Epithelial cell of proximal tubule (primary cell): ENCODE results near the gene IPO8.

DNA sequence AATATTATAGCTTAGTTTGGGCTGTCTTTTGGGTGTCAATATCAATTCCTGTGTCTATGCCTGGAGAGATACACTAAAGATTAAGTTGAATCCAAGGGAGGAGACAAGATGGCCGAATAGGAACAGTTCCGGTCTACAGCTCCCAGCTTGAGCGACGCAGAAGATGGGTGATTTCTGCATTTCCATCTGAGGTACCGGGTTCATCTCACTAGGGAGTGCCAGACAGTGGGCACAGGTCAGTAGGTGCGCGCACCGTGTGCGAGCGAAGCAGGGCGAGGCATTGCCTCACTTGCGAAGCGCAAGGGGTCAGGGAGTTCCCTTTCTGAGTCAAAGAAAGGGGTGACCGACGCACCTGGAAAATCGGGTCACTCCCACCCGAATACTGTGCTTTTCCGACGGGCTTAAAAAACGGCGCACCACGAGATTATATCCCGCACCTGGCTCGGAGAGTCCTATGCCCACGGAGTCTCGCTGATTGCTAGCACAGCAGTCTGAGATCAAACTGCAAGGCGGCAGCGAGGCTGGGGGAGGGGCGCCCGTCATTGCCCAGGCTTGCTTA is 388.9 kb upstream of the FAR2 start:
- RAMPAGE, long total RNA, result no peak
- RRBS, result no CpG with 5 or more reads among the region's 30 CpGs

- RAMPAGE, long total RNA, result no peak
- RRBS, result no CpG with 5 or more reads among the region's 5 CpGs
Measured at GRCh38 chr12:29103284-29103857, 45.7 kb upstream of the FAR2 start.

GRCh38 chr12:29159465-29159865 is 10.4 kb downstream of the FAR2 start:
- RAMPAGE, long total RNA, result no peak
- RRBS, result no CpG with 5 or more reads among the region's 5 CpGs

DNA sequence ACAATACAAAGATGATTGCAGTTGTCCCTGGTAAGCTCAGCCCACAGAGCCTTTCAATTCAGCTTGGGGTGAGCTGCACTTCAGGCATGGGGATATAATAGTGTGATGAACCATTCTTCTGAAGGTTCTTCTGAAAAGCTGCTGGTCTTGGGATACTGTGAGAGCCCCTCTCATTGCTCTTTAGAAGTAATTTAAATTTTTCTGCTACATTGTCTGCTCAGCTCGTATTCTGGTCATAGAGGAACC is 74.5 kb downstream of the FAR2 start:
- RAMPAGE, long total RNA, result no peak
- RRBS, result no CpG with 5 or more reads among the region's 1 CpG

DNA sequence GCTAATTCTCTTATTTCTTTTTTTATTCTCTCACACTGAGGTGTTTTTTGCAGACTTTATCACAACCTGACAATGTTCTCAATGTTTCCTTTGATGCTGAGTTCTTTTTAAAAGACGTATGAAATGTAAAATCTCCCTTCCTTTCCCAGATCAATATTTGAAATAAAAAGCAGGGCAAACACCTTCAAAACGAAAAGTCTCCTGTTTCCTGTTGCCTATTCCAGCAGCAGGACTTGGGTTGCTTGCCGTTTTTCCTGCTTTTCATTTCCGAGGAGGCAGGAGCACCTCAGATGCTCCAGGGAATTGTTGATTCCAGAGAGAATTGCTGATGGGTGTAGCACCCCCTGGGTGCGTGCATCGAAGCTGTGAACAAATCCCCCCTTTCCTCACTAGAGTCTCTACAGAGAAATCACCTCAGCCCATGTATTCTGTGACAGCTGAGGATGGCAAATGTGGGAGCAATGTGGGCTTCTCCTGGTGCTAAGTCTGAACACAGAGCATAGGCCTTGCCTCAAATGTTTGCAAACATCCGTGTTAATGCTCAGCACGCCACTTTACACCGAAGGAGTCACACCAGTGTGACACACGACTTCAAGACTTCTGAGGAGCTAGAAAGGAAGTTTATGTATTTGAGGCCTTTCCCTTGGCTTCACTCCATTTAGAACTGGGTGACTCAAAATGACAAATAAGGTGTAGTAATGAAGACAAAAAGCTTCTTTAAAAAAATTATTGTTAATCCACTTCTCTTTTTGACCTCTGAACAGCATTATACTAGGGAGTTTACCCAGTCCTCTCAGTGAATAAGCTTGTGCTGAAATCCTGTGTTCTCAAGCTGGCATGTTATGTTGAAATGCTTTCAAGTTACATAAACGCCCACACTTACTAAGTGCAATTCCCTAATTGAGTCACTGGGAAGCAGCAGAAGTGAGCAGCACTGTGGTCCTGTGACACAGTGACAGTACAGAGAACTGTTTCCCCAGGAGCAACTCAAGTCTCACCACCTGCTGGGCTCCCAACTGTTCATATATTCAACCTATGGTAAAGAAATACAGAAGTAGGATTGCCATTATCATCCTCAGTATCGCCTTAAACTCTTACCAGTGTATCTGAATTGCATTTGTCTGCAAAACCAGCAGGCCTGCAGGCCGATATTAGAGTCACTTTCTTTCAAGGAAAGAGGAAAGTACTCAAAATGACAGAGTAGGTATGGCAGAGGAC is 92.9 kb downstream of the FAR2 start:
- RAMPAGE, long total RNA, result no peak
- RRBS, result no CpG with 5 or more reads among the region's 13 CpGs

DNA sequence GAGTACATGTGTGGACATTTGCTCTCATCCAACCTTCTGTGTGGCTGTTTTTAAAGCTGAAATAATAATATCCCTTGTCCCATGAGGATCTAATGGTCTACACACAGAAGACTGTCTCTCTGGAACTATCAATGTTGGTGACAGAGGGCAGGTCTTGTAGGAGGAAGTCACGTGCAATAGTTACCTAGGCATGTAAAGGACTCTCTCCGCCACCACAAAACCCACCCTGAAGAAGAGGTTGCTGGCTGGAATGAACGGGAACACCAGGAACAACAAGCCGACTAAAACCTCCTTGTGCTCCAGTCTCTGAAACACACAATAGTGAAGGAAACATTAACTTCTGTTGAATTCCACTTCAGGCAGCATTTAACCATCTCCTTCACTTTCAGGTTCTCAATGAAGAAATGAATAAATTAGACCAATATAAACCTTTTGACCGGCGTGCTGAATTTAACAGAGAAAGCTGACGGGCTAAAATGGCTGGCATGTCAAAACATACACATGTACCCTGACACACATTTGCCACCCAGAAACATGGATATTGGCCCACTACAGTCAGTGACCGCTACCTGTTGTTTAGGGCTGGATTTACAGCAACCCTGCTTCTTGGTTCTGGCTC is 106.6 kb upstream of the OVCH1 start:
- RAMPAGE, long total RNA, result no peak
- RRBS, result no CpG with 5 or more reads among the region's 8 CpGs

GRCh38 chr12:29701336-29702143 is 82.2 kb downstream of the TMTC1 start:
- RAMPAGE, long total RNA, result no peak
- RRBS, result no CpG with 5 or more reads among the region's 1 CpG

- RAMPAGE, long total RNA, result no peak
- RRBS, result no CpG with 5 or more reads among the region's 2 CpGs
Measured at GRCh38 chr12:29710167-29710628, 73.5 kb downstream of the TMTC1 start.

GRCh38 chr12:30320529-30321066 is 375.1 kb downstream of the IPO8 start:
- RAMPAGE, long total RNA, result no peak
- RRBS, result no CpG with 5 or more reads among the region's 15 CpGs

DNA sequence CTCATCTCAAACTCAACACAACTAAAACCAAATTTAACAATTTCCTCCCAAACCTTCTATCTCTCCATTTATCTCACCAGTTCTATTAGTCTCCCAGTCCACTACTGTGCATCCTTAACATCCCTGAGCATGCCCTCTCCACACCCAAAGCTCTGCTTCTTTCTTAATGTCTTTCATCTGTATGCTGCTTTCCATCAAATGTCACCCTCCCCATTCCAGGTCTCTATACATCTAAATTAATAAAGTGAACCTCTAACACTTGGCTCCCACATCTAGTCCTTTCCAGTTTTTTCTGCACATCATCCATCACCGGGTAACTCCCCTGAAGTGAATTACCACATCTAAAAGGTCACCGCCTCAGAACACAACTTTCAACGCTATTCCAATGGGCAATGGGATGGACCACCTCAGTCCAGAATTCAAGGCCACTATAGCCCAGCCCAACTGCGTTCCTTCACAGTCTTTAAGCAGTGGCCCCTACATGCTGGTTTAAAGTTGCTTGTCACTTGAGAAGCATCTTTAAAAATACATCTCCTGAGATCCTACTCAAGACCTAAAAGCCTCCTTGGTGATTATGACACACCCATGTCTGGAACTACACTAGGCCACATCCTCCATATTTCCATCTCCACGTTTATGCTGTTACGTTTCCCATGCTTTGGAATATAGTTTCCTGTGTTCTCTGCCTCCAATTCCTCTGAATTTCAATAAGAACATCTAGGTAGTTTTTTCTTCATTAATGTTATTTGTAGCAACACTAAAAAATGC is 63.0 kb downstream of the IPO8 start:
- RAMPAGE, long total RNA, result no peak
- RRBS, result no CpG with 5 or more reads among the region's 6 CpGs

DNA sequence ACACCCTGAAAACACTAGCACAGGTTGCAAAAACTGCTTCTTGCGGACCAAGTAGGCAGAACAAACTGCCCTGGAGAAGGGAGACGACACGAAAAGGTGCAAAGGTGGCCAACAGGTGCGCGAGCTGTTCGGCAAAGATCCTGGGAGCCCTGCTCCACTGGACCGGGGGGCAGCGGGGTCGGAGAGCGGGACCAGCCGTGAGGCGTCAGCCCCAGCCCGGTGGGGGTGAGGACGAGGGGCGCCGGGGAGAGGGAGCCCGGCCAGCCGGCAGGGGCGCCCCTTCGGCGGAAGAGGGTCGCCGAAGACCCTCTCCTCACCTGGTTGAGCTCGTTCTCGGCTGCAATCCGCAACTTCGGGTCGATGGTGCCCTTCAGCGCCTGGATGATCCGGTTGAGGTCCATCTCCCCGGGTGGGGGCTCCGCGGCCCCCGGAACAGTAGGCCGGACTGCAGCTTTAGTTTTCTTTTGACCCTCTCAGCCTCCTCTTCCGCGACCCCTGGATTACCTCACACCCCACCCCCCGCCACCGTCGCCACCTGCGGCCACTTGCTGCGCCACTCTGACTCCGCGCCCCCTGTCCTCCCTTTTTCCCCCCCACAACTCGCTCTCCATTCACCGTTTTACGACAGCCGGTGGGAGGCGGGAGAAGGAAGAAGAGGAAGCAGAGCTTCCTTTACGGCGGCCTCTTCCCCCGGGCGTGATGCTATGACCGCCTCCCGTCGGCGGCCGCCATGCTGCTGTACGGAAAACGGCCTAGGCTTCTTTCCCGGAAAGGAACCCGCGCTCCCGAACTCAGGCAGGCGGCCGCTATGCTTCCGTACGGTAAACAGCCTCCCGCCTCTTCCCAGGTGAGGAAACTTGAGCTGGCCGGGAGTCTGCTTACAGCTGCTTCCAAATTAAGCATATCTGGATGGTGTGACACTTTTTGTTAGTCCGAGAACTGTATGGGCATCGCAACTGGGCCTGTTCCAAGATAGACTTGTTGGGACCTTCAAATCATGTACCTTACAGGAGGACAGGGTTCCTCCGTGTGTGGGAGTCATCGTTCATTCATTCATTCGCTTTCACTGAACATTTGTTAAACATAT is at the start of gene IPO8:
Gene IPO8, minus strand, starts transcription at position 623 of the 1,087 bp plus-strand sequence.
- RAMPAGE, long total RNA, result no peak
- RRBS, result under 1% methylated on average over 26 of the region's 75 CpGs

DNA sequence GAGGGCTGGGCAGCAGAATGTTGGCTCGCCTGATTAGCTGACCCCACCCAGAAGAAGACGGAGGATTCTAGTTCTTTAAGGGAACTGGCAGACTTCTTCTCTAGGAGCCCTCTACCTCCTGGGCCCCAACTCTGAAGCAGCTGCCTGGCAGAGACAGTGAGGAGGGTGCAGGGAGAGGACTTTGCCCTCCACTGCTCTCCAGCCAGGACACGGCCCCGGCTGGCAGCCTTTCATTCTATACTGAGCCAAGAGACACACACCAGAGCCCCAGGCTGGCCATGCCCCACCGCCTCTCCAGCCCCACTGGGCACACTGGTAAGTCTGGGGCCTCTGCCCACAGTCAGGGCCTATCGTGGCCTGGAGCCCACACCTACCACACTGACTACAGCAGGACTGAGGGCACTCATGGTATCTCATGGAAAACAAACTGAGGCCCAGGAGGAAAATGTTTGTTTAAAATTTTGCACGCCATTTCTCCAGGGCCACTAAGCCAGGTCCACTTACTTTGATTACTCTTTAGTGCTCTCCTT is 96.5 kb downstream of the SINHCAF start:
- RAMPAGE, long total RNA, result no peak
- RRBS, result no CpG with 5 or more reads among the region's 7 CpGs

GRCh38 chr12:31317234-31318391 is 8.3 kb downstream of the SINHCAF start:
- RAMPAGE, long total RNA, result no peak
- RRBS, result no CpG with 5 or more reads among the region's 10 CpGs

GRCh38 chr12:31355410-31355774 is 29.4 kb upstream of the SINHCAF start:
- RAMPAGE, long total RNA, result no peak
- RRBS, result no CpG with 5 or more reads among the region's 5 CpGs

DNA sequence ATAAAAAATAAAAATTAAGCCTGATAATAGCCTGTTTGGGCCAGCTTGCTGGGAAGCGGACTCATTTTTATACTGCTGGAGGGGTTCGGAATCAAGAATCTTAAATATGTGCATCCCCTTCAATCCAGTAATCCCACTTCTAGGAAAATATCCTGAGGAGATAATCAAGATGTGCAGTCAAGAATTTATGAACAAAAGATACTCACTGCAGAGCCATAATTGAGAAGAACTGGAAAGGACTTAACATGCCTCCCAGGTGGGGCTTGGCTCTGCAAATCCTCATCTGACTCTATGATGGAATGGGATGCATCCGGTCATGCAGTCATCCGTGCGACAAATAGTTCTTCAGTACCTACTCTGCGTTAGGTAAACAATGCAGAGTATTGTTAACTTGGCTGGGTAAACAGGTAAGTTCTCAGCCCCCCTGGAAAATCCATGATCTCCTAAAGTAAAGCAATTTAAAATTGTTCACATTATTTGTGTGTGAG is 43.6 kb upstream of the SINHCAF start:
- RAMPAGE, long total RNA, result no peak
- RRBS, result no CpG with 5 or more reads among the region's 6 CpGs

DNA sequence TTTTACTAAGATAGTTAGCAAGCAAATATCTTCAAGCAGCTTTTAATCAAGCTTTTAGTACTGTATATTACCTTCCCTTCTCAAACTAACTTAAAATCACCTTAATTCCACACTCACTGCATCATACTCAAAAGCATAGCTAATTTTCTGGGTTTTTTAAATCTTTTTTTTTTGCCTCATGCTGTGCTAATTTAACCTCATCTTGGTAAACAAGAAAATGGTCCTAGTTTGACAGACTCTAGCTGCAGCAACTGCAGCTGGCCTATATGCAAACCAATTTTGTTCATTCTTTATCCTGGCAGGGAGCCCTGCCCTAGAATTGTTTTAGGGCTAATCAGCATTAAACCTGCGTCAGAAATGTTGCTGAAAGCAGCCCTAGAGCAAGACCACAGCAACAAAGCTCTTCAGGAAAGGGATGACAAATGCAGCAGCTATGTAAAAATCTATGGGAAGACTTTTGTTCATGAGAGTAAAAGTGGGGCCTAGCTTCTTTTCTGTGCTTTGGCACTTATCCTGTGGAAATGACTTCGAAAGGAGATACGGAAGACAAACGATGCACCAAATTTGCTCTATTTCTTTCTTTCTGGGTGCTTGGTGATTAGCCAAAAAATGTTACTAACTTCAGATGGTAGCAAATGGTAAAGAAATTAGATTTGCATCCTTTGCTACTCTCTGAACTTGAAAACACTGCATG is 72.2 kb downstream of the DENND5B start:
- RAMPAGE, long total RNA, result no peak
- RRBS, result no CpG with 5 or more reads among the region's 4 CpGs

DNA sequence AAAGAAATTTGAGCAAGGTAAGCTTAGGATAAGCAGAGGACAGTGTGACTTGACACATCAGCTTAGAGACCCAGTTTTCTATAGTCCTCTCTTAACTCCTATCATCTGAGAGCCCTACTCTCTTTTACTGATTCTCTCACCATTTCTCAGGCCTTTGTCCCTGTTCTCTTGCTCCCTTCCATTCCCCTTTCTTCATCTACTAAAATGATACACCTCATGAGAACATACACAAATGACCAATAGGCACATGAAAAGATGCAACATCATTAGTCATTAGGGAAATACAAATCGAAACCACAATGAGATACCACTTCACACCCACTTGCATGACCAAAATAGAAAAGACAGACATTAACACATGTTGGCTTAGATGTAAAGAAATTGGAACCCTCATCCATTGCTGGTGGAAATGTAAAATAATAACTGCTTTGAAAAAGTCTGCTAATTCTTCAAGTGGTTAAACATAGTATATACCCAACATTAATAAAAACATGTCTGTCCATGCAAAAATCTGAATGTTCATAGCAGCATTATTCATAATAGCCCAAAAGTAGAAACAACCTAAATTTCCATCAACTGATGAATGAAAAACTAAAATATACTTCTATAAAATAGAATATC is 66.1 kb downstream of the DENND5B start:
- RAMPAGE, long total RNA, result no peak
- RRBS, result no CpG with 5 or more reads among the region's 1 CpG

DNA sequence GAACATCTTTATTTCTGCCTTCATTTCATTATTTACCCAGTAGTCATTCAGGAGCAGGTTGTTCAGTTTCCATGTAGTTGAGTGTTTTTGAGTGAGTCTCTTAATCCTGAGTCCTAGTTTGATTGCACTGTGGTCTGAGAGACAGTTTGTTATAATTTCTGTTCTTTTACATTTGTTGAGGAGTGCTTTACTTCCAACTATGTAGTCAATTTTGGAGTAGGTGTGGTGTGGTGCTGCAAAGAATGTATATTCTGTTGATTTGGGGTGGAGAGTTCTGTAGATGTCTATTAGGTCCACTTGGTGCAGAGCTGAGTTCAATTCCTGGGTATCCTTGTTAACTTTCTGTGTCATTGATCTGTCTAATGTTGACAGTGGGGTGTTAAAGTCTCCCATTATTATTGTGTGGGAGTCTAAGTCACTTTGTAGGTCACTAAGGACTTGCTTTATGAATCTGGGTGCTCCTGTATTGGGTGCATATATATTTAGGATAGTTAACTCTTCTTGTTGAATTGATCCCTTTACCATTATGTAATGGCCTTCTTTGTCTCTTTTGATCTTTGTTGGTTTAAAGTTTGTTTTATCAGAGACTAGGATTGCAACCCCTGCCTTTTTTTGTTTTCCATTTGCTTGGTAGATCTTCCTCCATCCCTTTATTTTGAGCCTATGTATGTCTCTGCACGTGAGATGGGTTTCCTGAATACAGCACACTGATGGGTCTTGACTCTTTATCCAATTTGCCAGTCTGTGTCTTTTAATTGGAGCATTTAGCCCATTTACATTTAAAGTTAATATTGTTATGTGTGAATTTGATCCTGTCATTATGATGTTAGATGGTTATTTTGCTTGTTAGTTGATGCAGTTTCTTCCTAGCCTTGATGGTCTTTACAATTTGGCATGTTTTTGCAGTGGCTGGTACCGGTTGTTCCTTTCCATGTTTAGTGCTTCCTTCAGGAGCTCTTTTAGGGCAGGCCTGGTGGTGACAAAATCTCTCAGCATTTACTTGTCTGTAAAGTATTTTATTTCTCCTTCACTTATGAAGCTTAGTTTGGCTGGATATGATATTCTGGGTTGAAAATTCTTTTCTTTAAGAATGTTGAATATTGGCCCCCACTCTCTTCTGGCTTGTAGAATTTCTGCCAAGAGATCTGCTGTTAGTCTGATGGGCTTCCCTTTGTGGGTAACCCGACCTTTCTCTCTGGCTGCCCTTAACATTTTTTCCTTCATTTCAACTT is 37.2 kb downstream of the DENND5B start:
- RAMPAGE, long total RNA, result no peak
- RRBS, result no CpG with 5 or more reads among the region's 3 CpGs

GRCh38 chr12:31874877-31875909 is 83.1 kb upstream of the H3-5 start:
- RAMPAGE, long total RNA, result no peak
- RRBS, result no CpG with 5 or more reads among the region's 11 CpGs

GRCh38 chr12:32107263-32107669 is 619 bp downstream of the BICD1 start:
- RAMPAGE, long total RNA, result no peak
- RRBS, result 0% methylated on average over 2 of the region's 12 CpGs